ENCODE data around the genes MRPS36 and ZNF366.

- RRBS: no CpG with 5 or more reads among the region's 6 CpGs
These were observed 9.6 kb downstream of the PIK3R1 start for GRCh38 chr5:68225073-68225690.

- RRBS: no CpG with 5 or more reads among the region's 13 CpGs
These were observed 333.7 kb downstream of the PIK3R1 start for GRCh38 chr5:68549177-68549737.

- RRBS: no CpG with 5 or more reads among the region's 5 CpGs
These were observed 411.3 kb upstream of the SLC30A5 start for GRCh38 chr5:68682447-68683046.

DNA sequence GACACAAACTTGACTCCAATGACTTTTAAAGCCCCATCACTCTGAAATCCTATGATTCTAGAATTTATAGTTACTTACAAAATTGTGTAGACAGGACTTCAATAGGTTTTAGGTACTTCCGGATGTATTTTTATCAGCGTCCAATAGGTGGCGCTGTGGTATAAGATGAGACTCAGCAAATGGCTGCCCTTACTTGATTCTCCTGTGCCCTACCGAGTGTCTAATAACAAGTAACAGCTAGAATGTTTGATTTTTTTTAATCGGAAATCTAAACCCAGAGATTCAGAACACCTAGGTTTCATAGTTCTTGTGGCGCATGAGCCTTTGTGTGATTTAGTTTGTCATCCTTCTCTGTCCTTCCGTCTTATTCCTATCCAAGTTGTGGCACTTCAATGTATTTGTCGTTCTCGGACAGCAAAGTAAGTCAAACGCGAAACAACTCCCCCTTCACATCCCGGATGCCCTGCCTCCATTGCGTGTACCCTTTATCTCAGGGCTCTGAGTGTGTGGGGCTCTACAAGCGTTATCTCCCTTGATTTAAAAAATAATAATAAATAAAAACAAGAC, 50.9 kb upstream of the SLC30A5 start:
- RRBS: no CpG with 5 or more reads among the region's 14 CpGs

- RRBS: 1% methylated on average over 15 of the region's 76 CpGs
These were observed at the start of gene MRPS36 for GRCh38 chr5:69217331-69218692. MRPS36 (plus strand) TSS chr5:69217760.

GRCh38 chr5:69495233-69495573, 2.6 kb downstream of the OCLN start:
- RRBS: no CpG with 5 or more reads among the region's 4 CpGs

DNA sequence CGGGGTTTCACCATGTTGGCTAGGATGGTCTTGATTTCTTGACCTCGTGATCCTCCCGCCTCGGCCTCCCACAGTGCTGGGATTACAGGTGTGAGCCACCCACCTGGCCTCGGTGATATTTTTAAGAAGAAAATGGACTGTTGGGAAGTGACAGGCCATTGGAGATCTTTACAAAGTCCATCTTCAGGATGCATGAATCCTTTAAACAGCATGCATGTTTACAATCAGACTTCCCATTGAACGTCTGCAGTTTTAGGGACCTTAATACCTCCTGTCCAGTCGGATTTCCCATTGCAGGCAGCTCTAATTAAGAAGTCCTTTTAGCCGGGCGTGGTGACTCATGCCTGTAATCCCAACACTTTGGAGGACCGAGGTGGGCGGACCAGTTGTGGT, 951 bp downstream of the GTF2H2C start:
- RRBS: no CpG with 5 or more reads among the region's 11 CpGs

DNA sequence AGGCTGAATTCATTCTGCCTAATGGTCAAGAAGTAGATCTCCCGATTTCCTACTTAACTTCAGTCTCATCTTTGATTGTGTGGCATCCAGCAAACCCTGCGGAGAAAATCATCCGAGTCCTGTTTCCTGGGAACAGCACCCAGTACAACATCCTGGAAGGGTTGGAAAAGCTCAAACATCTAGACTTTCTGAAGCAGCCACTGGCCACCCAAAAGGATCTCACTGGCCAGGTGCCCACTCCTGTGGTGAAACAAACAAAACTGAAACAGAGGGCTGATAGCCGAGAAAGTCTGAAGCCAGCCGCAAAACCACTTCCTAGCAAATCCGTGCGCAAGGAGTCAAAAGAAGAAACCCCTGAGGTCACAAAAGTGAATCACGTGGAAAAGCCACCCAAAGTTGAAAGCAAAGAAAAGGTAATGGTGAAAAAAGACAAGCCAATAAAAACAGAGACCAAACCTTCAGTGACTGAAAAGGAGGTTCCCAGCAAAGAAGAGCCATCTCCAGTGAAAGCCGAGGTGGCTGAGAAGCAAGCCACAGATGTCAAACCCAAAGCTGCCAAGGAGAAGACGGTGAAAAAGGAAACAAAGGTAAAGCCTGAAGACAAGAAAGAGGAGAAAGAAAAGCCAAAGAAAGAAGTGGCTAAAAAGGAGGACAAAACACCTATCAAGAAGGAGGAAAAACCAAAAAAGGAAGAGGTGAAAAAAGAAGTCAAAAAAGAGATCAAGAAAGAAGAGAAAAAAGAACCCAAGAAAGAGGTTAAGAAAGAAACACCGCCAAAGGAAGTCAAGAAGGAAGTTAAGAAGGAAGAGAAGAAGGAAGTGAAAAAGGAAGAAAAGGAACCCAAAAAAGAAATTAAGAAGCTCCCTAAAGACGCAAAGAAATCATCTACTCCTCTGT, 87.7 kb downstream of the MAP1B start:
- RRBS: no CpG with 5 or more reads among the region's 12 CpGs

DNA sequence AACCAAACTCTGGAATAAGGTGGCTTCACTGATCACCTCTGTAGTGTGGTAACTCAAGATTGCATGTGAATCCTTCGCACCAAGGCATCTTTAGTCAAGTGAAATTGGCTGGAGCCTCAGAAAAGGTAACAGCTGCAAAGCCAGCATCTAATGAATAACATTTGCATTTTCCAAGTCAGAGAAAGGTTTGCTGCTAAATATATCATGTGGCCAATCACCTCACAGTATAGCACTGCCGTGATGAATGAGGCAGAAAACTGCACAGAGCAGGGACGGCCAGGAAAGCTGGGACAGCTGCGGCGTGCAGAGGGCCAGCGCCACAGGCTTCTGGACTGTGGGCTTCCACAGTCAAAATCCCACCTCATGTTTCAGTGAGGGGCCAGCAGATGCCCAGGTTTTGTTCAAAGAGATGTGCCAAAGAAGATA, 18.5 kb downstream of the MRPS27 start:
- RRBS: no CpG with 5 or more reads among the region's 6 CpGs

GRCh38 chr5:72378600-72379012, 58.4 kb downstream of the PTCD2 start:
- RRBS: no CpG with 5 or more reads among the region's 4 CpGs

- RRBS: no CpG with 5 or more reads among the region's 3 CpGs
These were observed 42.1 kb downstream of the ZNF366 start for GRCh38 chr5:72465125-72465557.

- RRBS: no CpG with 5 or more reads among the region's 12 CpGs
These were observed 3.1 kb downstream of the ZNF366 start for GRCh38 chr5:72504066-72504627.

DNA sequence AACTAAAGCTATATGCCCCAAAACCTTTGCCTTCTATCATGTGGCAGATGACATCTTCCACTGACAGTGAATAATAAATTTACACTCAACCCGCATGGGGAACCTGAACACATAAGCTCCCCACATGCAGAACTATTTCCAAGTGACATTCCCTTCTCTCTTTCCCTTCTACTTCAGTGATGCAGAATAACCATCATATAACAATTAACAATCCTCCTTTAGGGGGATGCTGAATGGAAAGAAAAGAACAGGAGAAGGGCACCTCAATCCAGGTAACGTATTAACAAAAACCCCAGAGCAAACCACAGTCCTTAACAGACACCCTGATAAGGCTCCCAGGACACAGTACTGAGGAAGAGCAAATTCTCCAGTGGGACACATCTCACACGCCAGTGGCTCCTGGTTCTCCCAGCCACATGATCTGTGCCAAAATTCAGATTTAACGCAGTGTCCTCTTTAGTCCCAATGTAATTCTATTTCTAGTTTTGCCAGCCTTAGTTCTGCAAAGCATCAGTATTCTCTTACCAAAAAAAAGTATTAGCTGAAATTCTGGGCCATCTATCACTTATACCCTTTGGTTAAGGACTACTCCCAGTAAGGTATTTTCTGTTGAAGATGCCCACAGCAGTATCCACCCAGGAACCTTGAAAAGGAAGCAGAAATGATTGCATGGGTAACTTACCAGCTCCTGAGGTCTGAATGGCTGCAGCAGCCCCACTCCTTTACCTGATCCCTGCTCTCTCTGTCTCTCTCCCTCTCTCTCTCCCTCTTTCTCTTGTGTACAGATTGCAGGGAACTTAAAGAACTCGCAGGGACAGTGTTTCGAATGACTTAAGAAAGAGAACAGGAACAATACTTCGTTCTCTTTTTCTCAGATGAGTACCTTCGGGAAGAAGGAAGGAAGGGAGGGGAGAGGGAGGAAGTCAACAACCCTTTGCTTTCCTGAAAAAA, at the start of gene ZNF366:
ZNF366 (minus strand) TSS at position 842 of the 951 bp plus-strand sequence.
- RRBS: no CpG with 5 or more reads among the region's 8 CpGs

DNA sequence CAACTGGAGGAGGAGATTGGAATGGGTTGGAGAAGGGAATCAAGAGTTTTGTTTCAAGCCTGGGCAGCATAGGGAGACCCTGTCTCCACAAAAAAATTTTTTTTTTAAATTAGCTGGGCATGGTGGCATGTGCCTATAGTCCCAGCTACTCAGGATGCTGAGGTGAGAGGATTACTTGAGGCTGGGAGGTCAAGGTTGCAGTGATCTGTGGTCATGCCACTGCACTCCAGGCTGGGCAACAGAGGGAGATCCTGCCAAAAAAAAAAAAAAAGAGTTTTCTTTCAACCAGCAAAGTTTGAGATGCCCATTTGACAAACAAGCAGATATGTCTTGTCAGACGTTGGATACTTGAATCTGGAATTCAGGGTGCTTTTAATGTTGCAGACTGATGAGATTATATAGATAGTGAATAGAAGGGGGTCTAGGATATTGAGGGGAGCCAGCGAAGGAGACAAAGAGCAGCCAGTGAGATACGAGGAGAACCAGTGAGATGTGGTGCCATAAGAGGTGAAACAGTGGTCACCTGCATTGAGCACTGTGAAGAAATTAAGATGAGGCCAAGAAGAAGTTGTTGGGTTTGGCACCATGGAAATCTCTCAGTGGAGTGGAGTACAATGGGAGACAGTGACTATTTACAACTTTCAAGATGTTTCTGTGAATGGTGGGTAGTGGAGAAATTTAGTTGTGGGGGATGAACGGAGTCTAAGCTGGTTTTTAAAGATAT, 11.4 kb downstream of the TNPO1 start:
- RRBS: no CpG with 5 or more reads among the region's 4 CpGs

DNA sequence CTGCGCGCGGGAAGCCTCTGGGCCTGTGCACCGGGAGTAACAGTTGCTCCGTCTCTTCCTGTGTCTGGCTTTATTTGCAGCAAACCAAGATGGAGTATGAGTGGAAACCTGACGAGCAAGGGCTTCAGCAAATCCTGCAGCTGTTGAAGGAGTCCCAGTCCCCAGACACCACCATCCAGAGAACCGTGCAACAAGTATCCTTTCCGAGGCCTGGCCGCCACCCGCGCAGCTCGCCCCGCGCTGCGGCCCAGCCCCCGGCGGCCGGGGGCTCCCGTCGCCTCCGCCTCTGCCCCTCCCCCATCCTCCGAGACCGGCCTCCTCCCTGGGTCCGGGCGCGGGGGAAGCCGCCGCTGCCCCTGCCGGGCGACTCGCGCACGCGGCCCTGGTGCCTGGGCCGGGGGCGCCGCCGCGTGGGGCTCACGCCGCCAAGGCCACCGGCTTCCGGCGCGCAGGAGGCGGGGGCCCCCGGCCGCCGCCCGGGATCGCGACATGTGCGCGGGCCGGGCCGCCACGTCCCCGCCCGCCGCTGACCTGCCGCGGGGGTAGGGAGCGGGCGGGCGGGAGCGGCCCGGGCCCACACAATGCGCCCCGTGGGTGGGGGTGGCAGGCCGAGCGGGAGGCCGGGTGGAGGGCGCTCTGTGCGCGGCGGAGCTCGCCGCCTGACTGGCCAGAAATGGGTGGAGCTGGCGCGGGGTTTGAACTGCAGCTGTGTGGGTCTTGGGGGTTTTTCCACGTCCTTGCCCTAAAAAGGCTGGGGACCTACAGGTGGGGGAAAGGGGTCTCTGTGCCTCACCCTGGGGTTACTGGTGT, 32.0 kb downstream of the TNPO1 start:
- RRBS: under 1% methylated on average over 42 of the region's 81 CpGs

- RRBS: no CpG with 5 or more reads among the region's 6 CpGs
These were observed 52.1 kb downstream of the FCHO2 start for GRCh38 chr5:73007729-73008630.

- RRBS: no CpG with 5 or more reads among the region's 8 CpGs
These were observed 26.5 kb upstream of the TMEM171 start for GRCh38 chr5:73093811-73094419.

GRCh38 chr5:73126425-73126920, 6.1 kb downstream of the TMEM171 start:
- RRBS: no CpG with 5 or more reads among the region's 4 CpGs

DNA sequence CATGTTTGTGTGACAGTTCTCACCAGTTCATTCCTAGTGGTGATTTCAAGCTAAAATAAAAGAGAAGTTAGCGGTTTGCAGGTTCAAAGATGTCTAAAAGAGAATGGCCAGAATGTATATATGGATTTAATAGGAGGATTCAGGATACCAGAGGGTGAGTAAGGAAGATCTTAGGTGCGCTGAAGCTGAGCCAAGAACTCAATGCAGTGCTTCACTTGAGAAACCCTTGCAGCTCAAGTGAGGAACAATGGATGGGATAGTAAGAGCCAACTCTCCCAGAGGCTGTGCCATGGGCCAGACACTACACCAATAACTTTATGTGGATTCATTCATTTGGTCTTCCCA, 73.7 kb downstream of the TMEM174 start:
- RRBS: no CpG with 5 or more reads among the region's 2 CpGs